Measurements from ENCODE around the gene KIF2B.

DNA sequence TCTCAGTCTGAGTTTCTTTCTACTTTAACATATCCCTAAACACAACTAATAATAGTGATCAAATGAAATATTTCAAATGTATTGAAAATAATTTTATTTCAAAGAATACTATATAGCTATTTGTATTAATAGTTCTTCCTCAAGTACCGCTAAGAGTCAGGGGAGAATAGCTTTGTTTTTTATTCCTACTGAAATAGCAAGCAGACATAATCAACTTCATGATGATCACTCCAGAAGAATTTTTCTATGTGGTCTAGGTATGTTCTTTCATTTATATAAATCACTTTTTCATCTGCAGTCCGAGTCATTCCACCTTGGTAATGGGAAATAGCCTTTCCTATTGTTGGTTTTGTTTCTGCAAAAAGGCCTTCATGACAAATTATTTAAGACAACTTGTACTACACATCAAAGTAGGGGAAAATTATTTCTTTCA, 453.7 kb upstream of the CA10 start:
- PRO-cap, 3 experiments: no peak in any of the 3 experiments
- RAMPAGE, long total RNA, 2 experiments: no peak in any of the 2 experiments
- RRBS: no CpG with 5 or more reads among the region's 2 CpGs

DNA sequence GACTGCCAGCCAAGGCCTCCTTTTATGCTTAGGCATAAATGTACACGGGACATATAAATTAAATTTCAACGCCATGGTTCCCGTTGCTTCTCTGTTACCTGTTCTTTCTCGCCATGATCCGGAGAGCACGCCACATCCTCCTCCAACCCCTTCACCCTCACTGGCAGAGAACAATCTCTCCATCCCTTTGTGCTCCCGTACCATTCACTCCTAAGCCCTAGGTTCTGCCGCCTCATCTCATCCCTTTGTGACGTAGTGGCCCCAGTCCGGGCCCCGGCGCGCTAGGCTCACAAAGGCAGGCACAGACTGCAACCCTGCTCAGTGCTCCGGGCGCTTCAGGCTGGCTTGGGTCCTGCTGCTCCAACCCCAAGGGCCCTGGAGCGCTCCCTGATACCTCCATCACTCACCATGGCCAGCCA, at the start of gene KIF2B:
KIF2B (plus strand) TSS at position 302 of the 419 bp plus-strand sequence.
- PRO-cap, 3 experiments: peak in 2 of 3 experiments; most common plus-strand start position 321 of the sequence (in 2); most common minus-strand start position 212 of the sequence (in 2)
- RAMPAGE, long total RNA, 2 experiments: start-site peak on the plus strand in 2 of 2 experiments, centred at positions 317 to 322 of the sequence, 141 to 572 reads per replicate; start-site peak on the minus strand in 2 of 2 experiments, centred at positions 194 to 210 of the sequence, 42 to 53 reads per replicate
- RRBS: 23% methylated on average over 4 of the region's 16 CpGs

GRCh38 chr17:55285235-55286522, 20.9 kb downstream of the HLF start:
- PRO-cap, 3 experiments: peak in 2 of 3 experiments; most common plus-strand start chr17:55285842 (in 2); most common minus-strand start chr17:55285614 (in 2)
- RAMPAGE, long total RNA, 2 experiments: no peak in any of the 2 experiments
- RRBS: no CpG with 5 or more reads among the region's 14 CpGs

GRCh38 chr17:55446929-55447360, 25.3 kb upstream of the MMD start:
- PRO-cap, 3 experiments: no peak in any of the 3 experiments
- RAMPAGE, long total RNA, 2 experiments: no peak in any of the 2 experiments
- RRBS: no CpG with 5 or more reads among the region's 1 CpG

DNA sequence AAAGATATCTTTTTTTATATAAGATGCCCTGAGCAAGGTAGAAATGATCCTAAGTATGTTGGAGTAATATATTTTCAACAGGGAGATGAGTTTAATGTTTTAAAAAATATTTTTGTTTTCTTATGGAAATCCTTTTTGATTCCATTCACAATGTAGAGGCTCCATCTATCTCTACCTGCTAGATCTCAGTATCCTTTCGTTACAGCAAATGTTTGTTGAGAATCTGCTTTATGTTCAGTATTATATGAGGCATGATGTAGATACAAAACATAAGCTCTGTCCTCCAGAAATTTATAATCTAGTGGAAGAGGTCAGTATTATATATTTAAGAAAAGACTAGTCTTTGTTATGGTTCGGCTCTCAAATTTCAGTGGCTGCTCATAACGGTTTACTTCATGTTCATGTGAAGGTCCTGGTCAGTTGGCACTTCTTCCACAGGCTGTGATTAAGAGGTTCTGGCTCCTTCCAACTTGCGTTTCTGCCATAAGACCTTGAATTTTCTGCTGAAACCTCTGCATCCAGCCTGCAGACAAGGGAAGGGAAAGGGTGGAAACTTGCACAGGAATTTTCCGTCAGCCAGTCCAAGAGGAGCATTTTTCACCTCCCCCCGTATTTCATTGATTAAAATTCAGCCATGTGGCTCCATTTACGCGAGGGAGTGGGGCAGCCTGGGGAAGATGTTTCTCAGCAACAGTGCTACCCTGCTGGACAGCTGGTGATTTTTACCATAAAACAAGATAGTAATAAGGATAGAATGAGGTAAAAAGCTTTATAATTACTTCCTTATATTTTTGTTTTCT, 110.2 kb downstream of the TMEM100 start:
- PRO-cap, 3 experiments: no peak in any of the 3 experiments
- RAMPAGE, long total RNA, 2 experiments: no peak in any of the 2 experiments
- RRBS: no CpG with 5 or more reads among the region's 8 CpGs

DNA sequence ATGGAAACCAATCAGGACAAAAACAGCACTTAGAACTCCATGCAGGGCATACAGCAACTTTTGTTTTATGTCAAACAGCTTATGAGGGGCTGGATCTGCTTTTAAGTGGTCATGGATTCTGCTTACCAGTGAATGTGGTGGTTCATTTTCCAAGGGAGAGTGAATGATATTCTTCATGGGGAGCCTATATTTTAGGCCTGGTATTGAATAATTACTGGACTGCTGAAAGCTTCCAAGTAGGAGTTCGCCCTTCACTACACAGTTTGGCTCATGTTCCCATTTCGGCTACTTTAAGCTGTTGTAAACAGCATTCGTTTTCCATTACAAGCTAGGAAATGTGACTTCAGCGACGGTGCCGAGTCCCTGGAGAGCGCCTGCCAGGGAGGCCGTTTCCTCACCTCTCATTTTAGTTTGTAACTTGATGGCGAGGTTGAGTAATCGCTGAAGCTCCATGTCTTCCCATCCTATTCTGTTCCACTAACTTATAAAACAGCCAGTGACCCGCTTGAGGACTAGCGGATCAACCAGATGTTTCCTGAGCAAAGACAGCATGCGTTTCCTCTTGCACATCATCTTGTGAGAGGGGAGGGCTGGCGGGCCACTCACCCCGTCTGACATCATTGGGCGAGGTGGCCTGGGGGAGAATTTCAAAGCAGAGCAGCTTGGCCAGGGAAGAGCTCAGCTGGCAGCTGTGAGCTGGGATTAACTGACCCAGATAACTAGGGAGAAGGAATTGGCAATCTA, 32.8 kb downstream of the PCTP start:
- PRO-cap, 3 experiments: peak in 1 of 3 experiments; most common plus-strand start position 655 of the sequence (in 1); most common minus-strand start position 265 of the sequence (in 1)
- RAMPAGE, long total RNA, 2 experiments: no peak in any of the 2 experiments
- RRBS: no CpG with 5 or more reads among the region's 16 CpGs

DNA sequence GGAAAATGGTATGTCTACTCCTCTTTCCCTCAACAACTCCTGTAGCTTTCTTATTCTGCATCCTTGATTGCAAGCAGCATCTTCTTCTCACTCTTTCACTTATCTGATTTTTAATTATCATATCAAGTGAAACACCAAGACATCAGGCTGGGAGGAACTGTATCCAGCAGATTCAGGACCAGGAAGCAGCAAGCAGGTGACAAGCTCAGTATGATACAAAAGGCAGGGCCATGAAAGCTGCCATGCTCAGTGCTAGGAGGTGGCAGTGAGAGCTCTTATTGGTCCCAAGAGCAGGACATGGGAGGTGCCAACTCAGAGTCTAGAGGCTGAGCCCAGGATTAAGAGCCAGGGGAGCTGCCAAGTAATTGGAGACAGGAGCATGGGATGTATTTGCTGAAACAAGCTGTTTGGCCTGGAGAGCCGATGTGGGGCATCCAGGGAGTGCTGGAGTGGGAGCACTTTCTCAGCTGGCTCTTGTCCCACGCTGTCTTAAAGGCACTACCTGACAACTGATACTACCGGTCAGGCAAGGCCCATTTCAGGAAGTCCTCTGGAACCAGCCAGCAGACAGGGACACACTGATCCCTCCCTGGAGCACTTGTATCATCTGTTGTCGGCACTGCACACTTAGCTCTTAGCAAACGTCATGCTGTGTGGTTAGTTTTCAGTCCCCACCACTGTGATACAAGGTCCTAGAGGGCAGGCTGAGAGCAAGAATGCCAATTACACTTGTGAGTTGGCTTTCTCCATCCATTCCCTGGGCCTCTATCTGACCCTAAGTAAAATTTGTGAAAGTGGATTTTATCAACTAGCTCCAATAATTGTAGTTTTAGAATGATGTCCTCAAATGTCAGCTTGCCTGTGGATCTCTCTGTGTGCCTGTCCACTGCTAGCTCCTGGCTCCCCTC, 19.3 kb downstream of the ANKFN1 start:
- PRO-cap, 3 experiments: no peak in any of the 3 experiments
- RAMPAGE, long total RNA, 2 experiments: no peak in any of the 2 experiments
- RRBS: no CpG with 5 or more reads among the region's 5 CpGs

GRCh38 chr17:56909988-56910633, 3.7 kb downstream of the TRIM25 start:
- PRO-cap, 3 experiments: peak in 3 of 3 experiments; most common plus-strand start chr17:56910302 (in 1); most common minus-strand start chr17:56910233 (in 2)
- RAMPAGE, long total RNA, 2 experiments: no peak in any of the 2 experiments
- RRBS: no CpG with 5 or more reads among the region's 7 CpGs

DNA sequence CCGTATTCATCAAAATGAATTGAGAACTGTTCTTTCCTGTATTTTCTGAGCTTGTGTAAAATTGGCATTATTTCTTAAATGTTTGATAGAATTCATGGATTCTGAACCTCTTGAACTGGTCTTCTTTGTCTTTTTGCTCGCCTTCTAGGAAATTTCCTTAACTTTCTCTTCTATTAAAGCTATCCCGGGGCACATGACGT, 4.0 kb upstream of the TRIM25 start:
- PRO-cap, 3 experiments: peak in 1 of 3 experiments; most common minus-strand start position 146 of the sequence (in 1)
- RAMPAGE, long total RNA, 2 experiments: no peak in any of the 2 experiments
- RRBS: no CpG with 5 or more reads among the region's 4 CpGs

DNA sequence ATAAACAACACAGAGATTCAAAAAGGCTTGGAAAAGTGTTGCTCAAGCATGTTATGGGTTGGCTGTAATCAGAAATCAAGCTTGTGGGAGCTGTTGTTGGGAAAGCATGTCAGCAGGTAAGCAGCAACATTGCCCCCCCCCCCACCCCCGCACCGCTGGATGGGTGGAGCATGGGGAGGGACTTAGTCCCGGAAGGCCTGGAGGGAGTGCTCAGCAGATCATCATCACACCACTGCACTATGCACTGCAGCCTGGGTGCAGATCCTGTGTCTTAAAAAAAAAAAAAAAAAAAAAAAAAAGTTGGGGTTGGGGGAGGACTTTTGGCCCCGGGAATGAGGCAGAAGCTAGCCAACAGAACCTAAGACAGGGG, 16.8 kb upstream of the AKAP1 start:
- PRO-cap, 3 experiments: no peak in any of the 3 experiments
- RAMPAGE, long total RNA, 2 experiments: no peak in any of the 2 experiments
- RRBS: no CpG with 5 or more reads among the region's 4 CpGs

DNA sequence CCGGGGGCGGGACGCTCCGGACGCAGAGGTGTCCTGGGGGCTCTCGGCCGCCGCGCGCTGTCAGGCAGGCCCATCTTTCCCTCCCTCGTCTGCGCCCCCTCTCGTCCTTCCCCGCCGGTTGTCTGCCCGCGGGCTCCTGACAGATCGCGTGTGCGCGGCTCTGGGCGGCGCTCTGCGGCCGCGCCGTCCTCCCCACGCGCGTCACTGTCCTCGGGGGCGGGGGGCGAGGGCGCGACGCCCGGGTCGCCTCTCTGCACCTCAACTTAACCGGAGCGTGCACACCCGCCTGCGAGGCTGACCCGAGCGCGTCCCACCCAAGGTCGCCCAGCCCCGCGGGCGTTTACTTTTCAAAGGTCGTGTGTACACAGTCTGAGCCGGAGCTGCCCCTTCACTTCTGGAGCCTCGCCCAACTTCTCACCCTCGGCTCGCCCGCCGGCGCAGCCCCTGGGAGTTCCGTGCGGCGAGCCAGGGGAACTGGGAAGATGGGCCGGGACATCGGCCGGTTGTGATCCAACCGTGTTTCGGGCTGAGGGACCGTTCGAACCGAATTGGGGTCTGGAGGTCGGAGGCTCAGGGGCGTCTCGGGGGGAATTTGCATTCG, 568 bp downstream of the AKAP1 start:
- PRO-cap, 3 experiments: peak in 3 of 3 experiments; most common plus-strand start position 204 of the sequence (in 3); most common minus-strand start position 93 of the sequence (in 1)
- RAMPAGE, long total RNA, 2 experiments: no peak in any of the 2 experiments
- RRBS: 2% methylated on average over 32 of the region's 72 CpGs

DNA sequence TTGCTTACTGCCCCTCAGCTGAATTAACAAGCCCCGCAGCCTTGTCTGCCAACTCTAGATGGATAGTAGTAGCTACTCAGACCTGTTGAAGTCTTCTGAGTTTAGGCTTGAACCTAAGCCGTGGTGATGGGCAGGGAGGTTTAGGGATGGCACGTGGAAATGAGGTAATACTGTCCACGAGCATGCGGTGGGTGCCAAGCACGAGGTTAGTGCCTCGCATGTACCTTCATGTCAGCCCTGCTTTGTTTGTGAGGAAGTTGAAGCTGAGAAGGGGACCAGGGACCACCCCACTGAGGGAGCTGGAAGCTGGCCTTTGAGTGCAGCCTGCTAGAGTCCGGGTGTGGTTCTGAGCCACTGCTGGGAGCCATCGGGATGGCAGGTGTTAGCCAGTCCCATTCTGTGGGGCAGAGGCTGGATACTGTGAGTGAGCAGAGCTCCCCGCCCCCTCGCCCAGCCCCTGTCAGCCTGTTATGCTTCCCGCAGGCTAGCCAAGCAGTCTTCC, 23.5 kb downstream of the AKAP1 start:
- PRO-cap, 3 experiments: no peak in any of the 3 experiments
- RAMPAGE, long total RNA, 2 experiments: no peak in any of the 2 experiments
- RRBS: no CpG with 5 or more reads among the region's 12 CpGs

- PRO-cap, 3 experiments: peak in 2 of 3 experiments; most common plus-strand start chr17:57258000 (in 1); most common minus-strand start chr17:57258312 (in 2)
- RAMPAGE, long total RNA, 2 experiments: no peak in any of the 2 experiments
- RRBS: no CpG with 5 or more reads among the region's 15 CpGs
Measured at GRCh38 chr17:57257801-57258410, 1.6 kb downstream of the MSI2 start.

DNA sequence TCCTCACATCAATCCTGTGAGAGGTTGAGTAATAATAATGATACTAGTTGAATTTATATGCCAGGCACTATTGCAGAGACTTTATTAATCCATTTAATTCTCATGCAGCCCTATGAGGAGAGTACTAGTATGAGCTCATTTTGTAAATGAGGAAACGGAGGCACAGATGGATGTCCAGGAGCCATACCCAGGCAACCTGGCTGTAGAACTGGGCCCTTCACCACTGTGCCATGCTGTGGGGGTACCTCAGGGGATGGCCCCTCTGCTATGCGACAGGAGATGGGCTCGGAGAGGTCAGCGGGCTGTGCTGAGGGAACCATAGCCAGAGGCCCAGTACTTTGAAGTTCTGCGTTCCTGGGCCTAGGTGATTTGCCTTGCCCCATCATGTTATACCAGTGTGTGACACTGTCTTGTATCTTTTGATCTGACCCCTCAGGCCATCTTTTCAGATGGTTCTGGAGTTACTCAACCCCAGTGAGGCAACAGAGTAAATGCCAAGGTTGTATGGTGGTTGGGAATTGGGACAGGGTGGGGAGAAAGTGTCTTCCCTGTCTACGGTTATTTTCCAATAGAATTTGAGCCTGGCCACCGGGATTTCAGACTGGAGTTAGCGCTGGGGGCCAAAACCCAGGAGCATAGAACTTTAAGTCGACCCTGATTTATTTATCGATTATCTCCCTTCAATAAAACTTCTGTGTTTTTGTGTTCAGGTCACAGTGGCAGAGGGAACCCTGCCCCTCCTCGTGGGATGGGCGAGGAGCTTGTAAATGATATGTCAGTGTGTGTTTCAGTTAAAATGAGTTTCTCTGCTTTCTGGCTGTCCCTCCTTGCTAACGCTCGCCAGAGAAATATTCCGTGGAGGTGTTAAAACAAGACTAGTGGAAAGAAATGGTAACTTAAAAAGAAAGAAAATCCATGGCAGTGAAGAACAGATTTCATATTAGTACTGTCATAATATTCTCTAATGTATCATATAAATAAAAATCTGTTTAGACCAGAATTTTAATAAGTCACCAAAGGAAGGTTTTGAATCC, 8.5 kb downstream of the MSI2 start:
- PRO-cap, 3 experiments: no peak in any of the 3 experiments
- RAMPAGE, long total RNA, 2 experiments: no peak in any of the 2 experiments
- RRBS: no CpG with 5 or more reads among the region's 15 CpGs

- PRO-cap, 3 experiments: peak in 3 of 3 experiments; most common plus-strand start chr17:57282366 (in 3)
- RAMPAGE, long total RNA, 2 experiments: no peak in any of the 2 experiments
- RRBS: no CpG with 5 or more reads among the region's 5 CpGs
Measured at GRCh38 chr17:57281918-57282647, 25.8 kb downstream of the MSI2 start.

- PRO-cap, 3 experiments: no peak in any of the 3 experiments
- RAMPAGE, long total RNA, 2 experiments: no peak in any of the 2 experiments
- RRBS: no CpG with 5 or more reads among the region's 24 CpGs
Measured at GRCh38 chr17:57445559-57446771, 189.6 kb downstream of the MSI2 start.

DNA sequence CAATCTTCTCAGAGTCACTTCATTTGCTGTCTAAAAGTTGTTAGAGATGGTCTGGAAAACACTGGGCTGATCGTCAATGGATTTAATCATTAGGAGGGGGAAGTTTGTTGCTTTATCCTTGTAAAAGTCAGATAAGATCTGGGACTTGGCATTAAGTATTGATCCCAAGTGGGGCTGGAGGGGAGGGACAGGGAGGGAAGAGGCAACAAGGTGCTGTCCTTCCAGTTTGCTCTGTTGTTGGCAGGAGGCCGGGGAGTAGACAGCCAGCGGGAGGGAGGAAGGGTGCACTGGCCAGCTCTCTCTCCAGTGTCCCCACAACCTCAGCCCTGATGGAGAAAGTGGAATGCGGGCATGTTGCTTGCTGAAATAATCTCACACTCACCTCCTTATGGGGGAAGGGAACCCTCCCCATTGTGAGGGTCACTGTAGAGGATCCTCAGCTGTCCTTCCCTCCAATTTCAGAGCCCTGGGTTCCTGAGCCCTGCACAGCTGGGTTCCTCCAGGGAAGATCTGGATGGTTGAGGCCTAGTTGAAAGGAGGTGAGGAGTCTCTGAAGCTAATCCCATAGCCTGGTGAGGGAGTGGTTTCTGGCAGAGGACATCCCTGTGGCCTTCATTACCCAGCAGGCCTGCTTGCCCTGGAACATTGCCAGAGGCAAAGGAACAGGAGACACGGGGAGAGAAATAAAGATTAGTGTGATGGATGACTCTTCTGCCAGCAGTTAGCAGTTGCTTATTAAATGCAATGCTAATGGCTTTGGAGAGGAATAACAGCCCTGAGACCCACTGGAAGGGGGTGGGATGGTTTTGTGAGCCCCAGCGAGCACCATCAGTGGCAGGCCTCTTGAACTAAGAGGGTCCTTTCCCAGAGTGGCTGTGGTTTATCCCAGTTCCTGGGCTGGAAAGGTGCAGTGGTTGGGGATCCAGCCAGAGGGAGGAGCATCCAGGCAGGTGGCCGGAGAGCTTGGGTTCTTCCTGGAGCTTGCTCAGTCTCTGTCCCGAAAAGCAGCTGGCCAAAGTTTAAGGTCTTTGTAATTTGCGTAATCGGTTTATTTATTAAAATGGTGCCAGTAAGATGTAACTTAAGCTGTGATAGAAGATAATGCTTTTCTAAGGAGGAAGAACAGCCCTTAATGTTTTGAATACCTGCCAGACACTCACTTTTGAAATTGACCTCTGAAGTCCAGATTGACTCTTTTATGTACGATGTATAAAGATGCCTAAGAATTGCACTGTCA, 209.9 kb downstream of the CCDC182 start:
- PRO-cap, 3 experiments: no peak in any of the 3 experiments
- RAMPAGE, long total RNA, 2 experiments: no peak in any of the 2 experiments
- RRBS: no CpG with 5 or more reads among the region's 11 CpGs

- PRO-cap, 3 experiments: no peak in any of the 3 experiments
- RAMPAGE, long total RNA, 2 experiments: no peak in any of the 2 experiments
- RRBS: no CpG with 5 or more reads among the region's 5 CpGs
Measured at GRCh38 chr17:57603431-57603966, 141.6 kb downstream of the CCDC182 start.

GRCh38 chr17:57680602-57681889, 64.1 kb downstream of the CCDC182 start:
- PRO-cap, 3 experiments: no peak in any of the 3 experiments
- RAMPAGE, long total RNA, 2 experiments: no peak in any of the 2 experiments
- RRBS: no CpG with 5 or more reads among the region's 9 CpGs

- PRO-cap, 3 experiments: no peak in any of the 3 experiments
- RAMPAGE, long total RNA, 2 experiments: no peak in any of the 2 experiments
- RRBS: 71% methylated on average over 3 of the region's 21 CpGs
Measured at GRCh38 chr17:57682560-57683559, 62.2 kb downstream of the CCDC182 start.